Aortic smooth muscle cell (primary cell): ENCODE results near the genes CCSER2 and ADIRF.

DNA sequence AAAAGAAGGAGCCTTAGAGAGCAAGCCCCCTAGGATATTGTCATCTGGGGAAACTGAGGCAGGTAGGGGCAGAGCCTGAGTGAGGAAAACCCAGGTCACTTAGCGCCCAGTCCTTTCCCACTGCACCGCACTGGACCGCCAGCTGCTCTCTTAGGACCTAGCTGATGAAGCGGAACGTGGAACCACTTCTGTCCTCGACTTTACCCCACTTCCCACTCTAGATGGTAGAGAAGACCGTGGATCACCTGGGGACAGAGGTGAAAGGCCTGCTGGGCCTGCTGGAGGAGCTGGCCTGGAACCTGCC is 11.4 kb downstream of the PLAC9 start:
- RRBS, result no CpG with 5 or more reads among the region's 7 CpGs

- RRBS, result 0% methylated on average over 1 of the region's 14 CpGs
These were observed 26.0 kb downstream of the PLAC9 start for GRCh38 chr10:80158347-80159074.

GRCh38 chr10:80161841-80162120 is 29.3 kb downstream of the PLAC9 start:
- RRBS, result 89% methylated on average over 5 of the region's 9 CpGs

- RRBS, result no CpG with 5 or more reads among the region's 12 CpGs
These were observed 27.0 kb downstream of the ANXA11 start for GRCh38 chr10:80178043-80179073.

GRCh38 chr10:80283198-80283982 is 6.1 kb downstream of the MAT1A start:
- RRBS, result 79% methylated on average over 2 of the region's 13 CpGs

DNA sequence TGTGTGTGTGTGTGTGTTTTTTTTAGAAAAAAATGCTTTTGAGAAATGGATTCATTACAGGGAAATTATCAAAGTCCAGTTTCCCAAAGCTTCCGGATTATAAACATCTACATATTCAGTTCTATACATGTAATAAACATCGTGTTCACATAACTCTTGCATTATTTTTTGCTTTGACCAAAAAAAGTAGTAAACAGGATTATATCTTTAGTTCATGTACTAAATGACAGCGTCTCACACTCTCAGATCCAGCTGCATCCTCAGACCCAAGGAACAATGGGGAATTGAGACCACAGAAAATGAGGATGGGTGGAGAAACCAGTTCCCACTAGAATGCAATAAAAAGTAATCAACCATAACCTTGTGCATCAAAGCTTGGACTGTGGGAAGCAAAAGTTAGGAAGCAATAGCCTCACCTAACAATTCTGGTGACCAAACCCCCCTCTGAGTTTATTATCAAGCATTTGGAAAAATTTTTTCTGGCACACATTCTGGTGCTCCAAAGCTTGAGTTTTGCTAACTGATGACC is 904 bp upstream of the MAT1A start:
- RRBS, result no CpG with 5 or more reads among the region's 3 CpGs

DNA sequence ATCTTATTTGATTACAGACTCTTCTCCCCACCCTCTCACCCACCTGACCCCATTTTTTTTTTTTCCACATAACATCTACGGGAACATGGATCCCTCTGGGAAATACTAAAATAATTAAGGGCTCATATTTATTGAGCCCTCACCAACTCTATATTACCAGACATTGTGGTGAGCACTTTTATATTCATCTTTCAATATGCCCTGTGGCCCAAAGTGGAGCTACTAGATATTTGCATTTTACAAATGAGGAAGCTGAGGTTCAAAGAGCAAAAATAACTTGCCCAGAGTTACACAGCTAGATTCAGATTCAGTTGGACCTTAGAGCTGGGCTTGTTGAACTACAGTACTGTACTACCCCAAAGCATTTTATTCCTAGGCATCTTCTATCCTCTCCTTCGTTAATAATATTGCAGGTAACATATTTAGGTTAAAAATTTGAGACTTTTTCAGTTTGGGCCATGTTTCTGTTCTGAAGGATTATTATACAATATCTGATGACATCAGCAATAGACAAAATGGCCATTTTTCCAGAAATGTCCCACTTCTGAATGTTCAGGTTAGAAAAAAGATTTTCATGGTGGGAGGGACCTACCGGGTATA is 13.3 kb downstream of the PRXL2A start:
- RRBS, result no CpG with 5 or more reads among the region's 3 CpGs

GRCh38 chr10:80468439-80469246 is 14.5 kb downstream of the TSPAN14 start:
- RRBS, result no CpG with 5 or more reads among the region's 10 CpGs

GRCh38 chr10:80493377-80493978 is 39.4 kb downstream of the TSPAN14 start:
- RRBS, result no CpG with 5 or more reads among the region's 6 CpGs

- RRBS, result under 1% methylated on average over 20 of the region's 103 CpGs
These were observed at the start of gene CCSER2 for GRCh38 chr10:84328450-84329344. Gene CCSER2 (plus strand): TSS chr10:84328589.

- RRBS, result no CpG with 5 or more reads among the region's 13 CpGs
These were observed 122.1 kb downstream of the GRID1 start for GRCh38 chr10:86244455-86244883.

- RRBS, result no CpG with 5 or more reads among the region's 6 CpGs
These were observed 104.6 kb downstream of the GRID1 start for GRCh38 chr10:86261948-86262399.

DNA sequence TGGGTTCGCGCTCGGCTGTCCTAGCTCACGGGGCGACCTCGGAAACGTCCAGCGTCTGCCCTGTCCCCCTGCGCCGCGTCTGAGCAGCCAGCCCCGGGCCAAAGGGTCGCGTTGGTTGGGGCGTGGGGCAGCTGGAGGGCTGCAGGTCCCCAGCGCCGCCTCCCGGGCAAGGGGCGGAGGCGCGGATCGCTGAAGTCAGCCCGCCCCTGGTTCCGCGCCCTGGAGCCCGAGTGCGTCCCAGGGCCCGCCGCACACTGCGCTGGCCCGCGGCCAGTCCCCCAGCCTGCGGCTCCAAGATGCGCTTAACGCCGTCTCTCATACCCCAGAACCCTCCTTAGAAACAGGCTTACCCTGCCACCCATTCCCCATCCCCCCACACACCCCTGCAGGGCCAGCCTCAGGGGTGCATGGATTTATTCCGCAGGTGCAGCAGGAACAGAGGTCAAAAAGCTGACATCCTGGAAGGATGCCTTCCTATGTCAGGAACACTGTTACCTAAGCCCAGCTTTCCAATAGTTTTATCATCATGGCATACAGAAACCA is 22.1 kb upstream of the OPN4 start:
- RRBS, result 2% methylated on average over 7 of the region's 37 CpGs

- RRBS, result no CpG with 5 or more reads among the region's 7 CpGs
These were observed 978 bp upstream of the LDB3 start for GRCh38 chr10:86667218-86667847.

GRCh38 chr10:86757706-86758035 is 1.3 kb downstream of the BMPR1A start:
- RRBS, result no CpG with 5 or more reads among the region's 8 CpGs

- RRBS, result no CpG with 5 or more reads among the region's 5 CpGs
These were observed 3.7 kb downstream of the MMRN2 start for GRCh38 chr10:86953758-86954121.

GRCh38 chr10:86965872-86967076 is 2.0 kb upstream of the ADIRF start:
- RRBS, result no CpG with 5 or more reads among the region's 20 CpGs

GRCh38 chr10:86968022-86969036 is at the start of gene ADIRF:
Gene ADIRF (plus strand): TSS chr10:86968482.
- RRBS, result 3% methylated on average over 27 of the region's 67 CpGs

DNA sequence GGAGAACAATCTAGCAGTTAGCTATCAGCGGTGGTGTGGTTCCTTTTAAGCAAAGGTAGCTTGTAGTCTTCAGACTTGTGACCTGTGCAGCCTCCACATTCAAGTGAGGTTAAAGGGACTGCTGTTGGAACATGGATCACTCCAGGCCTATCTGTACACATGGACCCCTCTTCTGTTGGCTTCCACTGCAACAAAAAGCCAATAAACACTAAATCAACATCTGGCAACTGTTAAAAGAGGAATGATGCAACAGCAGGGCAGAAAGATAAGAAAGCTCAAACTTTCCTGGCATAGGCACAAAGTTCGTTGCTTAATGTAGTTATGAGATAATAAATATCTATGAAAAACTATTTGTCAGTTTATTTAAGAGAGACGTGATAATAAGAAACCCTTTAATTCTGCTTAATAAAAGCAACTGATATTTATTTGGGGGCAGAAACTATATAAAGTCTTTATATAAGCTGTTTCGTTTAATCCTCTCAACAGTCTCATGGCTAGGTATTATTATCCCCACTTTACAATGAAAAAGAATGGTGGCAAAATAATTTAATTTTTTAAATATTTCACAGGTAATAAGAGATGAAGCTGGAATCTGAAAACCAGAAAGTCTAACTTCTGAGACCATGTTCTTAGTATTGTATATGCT is 3.9 kb upstream of the MINPP1 start:
- RRBS, result no CpG with 5 or more reads among the region's 4 CpGs